Endometrial microvascular endothelial cells (primary cell): ENCODE measurements around a stretch of chr18.

DNA sequence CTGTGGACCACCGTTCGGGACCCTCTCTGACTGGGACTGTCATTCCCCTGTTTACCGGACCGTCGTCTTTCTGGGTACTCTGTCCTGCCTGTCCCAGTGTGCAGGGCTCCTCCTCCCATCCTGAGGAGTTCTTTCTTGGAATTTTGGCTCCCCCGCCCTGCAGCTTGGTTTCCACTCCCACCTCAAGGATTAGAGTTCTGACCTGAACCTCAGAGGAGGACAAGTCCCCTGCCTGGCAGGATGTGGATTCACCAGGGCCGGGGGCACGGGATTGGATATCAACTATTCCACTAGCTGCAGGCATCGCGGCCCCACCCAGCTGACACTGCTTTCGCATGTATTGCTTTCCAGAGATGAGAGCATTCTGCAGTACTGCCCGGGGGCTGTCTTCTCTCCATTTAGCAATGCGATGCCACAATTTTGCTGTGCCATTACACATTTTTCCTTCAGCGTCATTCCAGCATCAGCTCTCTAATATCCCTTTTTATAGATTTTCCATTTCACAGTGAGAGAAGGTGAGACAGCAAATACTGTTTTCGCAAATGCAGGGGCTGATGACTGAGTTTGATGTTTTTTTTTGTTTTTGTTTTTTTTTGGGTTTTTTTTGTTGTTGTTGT lies 41.9 kb downstream of the CTIF start:
- RAMPAGE, long total RNA, result no peak

- RAMPAGE, long total RNA, result no peak
Observed at GRCh38 chr18:48715698-48716675, 177.2 kb downstream of the CTIF start.

DNA sequence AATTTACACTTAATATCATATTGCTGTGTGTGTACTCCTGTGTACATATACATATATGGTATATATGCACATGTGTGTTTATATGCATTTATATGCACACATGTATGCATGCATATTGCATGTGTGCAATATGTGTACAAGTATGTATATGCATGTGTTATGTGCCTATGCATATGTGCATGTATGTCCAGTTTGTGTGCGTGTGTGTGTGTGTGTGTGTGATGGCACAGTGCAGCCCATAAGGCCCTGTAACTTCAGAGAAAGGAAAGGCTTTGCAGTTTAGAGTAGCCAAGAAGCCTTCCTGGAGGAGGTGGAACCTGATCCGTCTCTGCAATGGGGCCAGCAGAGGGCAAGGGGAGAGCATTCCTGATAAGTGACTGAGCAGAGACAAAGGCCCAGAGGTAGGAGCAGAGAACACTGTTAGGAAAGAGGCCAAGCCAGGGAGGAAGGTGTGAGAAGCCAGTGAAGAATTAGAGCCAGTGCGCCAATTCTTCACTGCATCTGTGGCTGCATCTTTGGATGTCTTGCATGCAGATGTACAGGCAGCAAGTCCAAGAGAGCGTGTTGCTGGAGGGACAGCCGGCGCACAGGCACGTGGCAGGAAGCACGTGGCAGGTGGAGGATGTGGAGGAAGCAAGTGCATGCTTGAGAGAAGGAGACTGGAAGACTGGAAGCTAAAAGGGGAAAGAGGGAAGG lies 196.2 kb downstream of the CTIF start:
- RAMPAGE, long total RNA, result no peak

DNA sequence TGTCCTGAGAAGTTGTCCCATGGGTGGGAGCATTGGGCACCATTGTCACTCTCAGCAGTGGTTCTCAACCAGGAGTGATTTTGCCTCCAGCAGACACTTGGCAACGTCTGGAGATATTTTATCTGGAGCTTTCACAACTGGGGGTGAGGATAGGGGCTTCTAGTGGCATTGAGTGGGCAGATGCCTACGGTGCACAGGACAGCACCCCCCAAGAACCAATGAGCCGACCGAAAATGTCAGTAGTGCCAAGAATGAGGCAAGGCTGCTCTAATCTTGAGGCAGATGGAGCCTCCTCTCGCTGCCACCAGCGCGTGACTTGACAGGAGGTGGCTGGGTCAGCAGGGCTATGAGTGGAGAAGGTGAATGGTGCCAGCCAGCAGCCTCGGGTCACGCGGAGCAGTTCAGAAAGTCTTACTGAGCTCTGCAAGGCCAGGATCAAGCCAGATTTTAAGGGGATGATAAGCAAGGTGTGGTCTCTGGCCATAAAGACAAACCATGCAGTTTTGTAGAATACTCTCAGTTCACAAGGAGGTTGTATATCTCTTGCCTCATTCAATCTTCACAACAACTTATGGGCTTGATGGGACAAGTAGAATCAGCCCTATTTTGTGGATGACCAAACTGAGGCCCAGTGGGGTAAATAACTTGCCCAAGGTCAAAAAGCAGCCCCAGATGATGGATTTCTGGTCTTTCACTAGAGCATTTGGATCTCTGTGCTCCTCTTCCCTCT lies 151.9 kb downstream of the SMAD7 start:
- RAMPAGE, long total RNA, result no peak

DNA sequence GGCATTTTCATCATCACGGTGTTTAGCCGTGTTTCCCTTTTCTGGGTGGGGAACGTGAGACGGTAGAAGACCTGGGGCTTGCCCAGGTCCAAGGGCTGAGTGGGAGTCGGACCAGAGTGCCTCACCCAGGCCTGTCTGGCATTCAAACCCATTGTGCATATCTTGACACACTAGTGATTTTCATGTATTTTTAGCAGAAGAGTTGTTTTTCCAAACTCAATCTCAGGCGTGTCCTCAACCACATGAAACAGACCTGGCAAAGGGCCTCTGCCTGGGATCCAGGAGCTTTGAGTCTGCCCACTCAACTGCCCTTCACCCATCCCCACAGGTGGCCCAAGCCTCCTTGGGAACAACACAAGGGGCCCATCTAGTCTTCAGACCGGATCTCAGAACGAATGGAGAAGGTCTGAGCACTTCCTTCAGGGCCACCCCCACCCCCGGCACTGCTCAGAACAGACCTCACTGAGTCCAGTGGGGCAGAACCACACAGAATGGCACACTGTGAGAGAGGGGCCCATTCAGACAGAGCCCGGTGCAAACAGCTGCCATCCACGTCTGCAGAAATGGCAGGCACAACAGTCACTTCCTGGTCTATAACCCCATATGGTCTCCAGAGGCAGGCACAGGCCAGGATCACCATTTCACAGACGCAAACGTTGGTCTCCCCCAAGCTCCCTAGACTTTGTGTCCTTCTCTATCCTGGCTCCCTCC lies 149.9 kb downstream of the SMAD7 start:
- RAMPAGE, long total RNA, result no peak

DNA sequence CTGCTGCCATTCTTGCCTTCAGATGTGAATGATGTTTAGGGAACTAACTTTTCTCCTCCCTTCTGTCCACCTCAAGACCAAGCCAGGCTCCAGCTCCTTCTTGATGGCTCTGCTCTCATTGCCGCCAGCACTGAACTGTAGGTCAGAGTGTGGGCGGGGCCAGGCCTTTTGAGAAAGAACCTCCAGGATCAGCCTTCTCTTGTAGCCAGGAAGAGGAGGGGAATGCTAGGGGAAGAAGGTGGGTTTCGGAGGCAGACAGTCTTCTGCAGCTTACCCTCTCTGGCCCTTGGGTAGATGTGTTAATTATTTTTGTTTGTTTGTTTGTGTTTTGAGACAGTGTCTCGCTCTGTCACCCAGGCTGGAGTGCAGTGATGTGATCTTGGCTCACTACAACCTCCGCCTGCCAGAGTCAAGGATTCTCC lies 120.9 kb downstream of the SMAD7 start:
- RAMPAGE, long total RNA, result no peak

- RAMPAGE, long total RNA, result no peak
Observed at GRCh38 chr18:48889235-48889932, 61.4 kb downstream of the SMAD7 start.

DNA sequence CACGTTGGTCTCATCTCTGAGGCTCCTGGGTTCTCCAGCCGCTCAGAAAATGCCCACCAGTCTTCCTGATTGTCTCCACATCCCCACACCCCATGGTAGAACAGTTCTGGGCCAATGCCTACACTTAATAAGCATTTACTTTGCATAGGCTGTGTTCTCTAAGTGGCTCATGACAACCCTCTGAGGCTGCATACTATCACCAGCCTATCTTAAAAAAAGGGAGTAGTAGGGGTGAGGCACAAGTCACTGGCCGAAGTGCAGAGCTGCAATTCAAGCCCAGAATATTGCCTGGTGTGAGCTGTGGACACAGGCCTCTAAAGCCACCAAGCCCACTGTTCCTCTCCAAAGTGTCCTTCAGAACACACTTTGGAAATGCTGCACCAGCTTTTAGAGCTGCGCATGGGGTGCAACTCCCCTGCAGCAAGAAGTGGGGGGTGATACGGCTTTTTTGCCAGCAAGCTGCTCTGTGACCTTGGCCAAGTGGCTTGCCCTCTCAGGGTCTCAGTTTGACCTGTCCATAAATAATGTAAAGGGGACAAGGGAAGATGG lies 23.0 kb downstream of the SMAD7 start:
- RAMPAGE, long total RNA, result no peak

DNA sequence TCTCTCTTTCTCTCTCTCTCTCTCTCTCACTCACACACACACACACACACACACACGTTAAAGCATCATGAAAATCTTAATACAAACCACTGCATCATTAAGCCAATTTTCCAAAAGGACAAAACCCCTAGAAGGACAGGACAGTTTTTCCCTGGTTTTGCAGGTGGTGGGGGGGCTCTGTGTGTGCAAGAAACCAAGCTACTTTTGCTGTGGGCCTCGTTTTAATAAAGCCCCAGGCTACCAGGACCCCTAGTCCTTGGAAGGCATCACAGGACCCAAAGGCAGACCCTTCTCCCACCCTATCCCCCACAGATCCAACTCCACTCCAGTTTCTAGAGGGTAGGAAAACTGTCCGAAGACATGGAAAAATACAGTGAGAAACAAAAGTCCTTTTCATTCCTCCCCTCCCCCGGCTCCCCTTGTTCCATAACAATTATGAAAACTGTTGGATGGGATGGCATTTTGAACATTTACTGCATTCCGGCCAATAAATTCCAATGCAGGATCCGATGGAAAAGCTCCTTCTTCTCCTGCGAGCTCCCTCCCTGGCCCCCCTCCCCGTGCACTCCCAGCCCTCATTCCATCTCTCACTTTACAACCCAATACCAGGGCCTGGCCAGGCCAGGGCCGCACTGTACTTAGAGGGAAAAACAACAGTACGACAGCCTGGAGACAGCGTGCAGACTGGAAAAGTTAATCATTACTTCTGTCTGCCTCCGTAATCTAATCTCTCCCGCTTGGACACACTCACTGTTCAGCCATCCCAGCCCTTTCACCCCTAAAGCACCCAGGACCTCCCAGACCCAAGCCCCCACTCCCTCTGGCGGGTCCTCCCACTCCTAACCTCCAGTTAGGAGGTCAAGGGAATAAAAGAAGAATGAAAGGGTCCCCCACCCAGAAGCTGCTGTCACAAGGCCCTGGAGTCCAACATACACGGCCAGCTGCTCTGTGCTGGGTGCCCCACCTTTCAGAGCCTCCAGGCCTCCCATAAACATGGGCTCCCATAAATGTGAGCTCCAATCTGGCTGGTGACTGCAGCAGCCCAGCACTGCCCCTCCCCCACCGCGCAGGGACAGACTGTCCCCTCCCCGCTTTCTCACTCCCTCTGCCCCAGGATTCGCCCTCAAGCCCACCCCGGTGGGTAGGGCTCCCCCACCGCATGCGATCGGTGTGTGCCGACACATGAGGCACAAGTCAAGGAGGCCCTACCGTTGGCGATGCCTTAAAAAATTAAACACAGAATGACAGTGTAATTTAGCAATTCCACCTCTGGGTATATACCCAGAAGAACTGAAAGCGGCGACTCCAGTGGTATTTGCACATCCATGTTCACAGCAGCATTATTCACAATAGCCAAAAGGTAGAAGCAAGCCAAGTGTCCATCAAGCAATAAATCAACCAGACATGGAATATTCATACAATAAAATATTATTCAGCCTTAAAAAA lies 20.7 kb downstream of the SMAD7 start:
- RAMPAGE, long total RNA, result no peak

DNA sequence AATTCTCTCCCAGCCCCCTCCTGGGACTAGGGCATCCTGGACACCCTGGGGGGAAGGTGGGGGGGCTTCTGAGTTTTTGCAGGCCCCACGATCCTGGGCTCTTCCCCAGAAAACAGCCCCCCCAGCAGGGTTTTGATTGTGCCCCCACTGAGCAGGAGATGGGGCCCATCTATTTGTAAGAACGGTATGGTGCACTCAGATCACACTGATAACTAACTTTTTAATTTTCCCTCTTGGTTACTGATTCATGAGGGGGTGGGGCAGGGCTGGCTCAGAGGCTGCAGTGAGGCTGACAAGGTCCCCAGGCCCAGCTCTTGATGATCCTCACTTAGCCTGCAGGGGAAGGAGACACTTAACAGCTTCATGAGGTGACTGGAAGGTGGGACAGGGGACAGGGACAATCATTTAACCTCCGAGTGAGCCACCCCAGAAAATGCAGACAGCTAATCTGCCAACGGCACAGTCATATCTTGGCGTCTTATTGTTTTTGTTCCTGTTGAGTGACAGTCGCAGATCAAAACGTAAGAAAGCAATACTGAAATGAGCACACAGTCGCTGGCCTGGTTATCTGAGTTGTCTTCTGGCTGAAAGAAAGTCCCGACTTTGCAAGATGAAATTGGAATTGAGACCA lies 18.8 kb downstream of the SMAD7 start:
- RAMPAGE, long total RNA, result no peak

GRCh38 chr18:48947977-48948966 lies 2.5 kb downstream of the SMAD7 start:
- RAMPAGE, long total RNA, result no peak

DNA sequence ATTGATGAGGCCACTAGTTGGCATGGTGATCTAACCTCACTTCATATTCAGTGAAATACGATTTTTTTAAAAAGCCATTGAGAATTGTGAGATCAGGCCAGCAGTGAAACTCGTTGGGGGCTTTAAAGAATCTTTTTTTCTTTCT lies 2.3 kb upstream of the SMAD7 start:
- RAMPAGE, long total RNA, result no peak

- RAMPAGE, long total RNA, result no peak
Observed at GRCh38 chr18:48956294-48956776, 5.6 kb upstream of the SMAD7 start.

GRCh38 chr18:49492659-49492814 lies 272 bp upstream of the RPL17 start:
- RAMPAGE, long total RNA, result no peak

- RAMPAGE, long total RNA, result no peak
Observed at GRCh38 chr18:49560547-49561228, 1.2 kb upstream of the LIPG start.

DNA sequence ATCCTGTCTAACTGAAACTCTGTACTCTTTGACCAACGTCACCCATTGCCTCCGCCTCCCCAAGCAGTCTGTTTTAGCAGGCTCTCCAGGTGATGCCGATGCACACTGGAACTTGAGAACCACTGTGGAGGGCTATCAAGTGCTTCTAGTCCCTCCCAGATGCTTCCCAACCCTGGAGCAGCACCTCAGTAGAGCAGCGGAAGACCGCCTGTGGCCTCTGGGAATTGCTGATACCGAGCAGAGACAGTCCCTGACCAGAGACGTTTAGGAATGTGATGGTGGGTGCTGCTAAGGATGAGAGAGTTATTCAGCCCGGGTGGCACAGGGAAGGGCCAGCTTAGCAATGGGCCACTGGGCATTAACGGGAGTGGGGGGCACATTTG lies 50.7 kb downstream of the LIPG start:
- RAMPAGE, long total RNA, result no peak

- RAMPAGE, long total RNA, result no peak
Observed at GRCh38 chr18:49837454-49837852, 24.1 kb upstream of the ACAA2 start.

DNA sequence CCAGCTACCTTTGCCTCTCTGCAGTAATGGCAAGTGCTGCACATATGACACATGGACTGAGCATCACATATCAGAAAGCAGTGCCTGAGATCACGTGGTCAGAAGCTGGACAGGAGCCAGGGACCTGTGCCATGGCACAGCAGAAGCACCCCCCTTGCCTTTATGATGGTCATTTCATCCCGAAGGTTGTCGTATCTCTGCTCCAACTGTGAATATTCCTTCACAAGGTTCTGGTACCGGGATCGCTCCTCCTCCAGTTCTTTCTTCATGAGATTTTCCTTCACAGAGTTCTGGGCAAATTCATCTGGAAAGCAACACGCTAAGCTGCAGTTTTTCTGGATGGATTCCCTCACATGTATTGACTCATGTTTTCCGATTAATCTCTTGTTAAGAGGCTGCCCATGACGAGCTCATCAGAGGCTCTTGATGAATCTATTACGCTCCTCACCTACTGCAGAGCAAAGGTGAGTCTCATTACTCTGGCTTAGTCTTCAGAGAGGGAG lies 65.5 kb upstream of the ACAA2 start:
- RAMPAGE, long total RNA, result no peak

DNA sequence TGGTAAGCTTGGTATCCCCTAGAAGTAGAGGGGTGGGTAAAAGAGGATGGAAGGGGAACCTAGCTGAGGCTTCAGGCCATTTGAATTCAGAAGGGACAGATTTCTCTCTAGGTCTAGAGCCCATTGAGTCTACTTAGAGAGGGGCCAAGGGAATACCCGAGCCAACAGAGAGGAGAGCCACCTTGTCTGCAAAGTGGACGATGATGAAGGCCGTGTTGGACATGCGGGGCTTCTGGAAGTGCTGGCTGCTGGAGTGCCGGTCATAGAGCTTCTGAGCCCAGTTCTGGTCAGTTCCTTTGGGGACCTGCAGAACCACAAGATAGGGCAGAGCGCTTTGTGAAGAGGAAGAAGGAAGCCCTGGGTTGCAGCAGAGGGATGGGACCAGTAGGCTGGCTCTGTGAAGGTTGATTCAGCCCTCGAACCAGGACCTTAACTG lies 140.8 kb upstream of the ACAA2 start:
- RAMPAGE, long total RNA, result no peak

- RAMPAGE, long total RNA, result no peak
Observed at GRCh38 chr18:50109945-50110690, 84.8 kb downstream of the MYO5B start.